ENCODE results near the genes FAM166B and ARHGEF39.

DNA sequence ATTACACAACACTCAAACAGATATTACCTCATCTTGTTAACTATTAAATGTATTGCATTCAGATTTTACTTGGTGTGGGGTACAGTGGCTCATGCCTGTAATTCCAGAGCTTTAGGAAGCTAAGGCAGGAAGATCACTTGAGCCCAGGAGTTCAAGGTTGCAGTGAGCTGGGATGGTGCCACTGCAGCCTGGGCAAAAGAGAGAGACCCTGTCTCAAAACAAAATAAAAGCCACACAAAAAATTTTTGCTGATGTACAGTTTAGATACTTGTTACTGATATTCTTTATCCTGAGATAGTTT, 36.6 kb downstream of the RUSC2 start:
- PRO-cap = no peak
- RAMPAGE, long total RNA, 2 experiments = no peak in any of the 2 experiments

GRCh38 chr9:35563391-35564337, at the start of gene FAM166B:
Gene FAM166B (minus strand): TSS chr9:35563878.
- PRO-cap = bidirectional peak, plus-strand start at chr9:35563639, minus-strand start at chr9:35563549
- RAMPAGE, long total RNA, 2 experiments = no peak in any of the 2 experiments

- PRO-cap = bidirectional peak, plus-strand start at chr9:35565037, minus-strand start at chr9:35564868
- RAMPAGE, long total RNA, 2 experiments = no peak in any of the 2 experiments
Observed at GRCh38 chr9:35564644-35565177, 1.0 kb upstream of the FAM166B start.

DNA sequence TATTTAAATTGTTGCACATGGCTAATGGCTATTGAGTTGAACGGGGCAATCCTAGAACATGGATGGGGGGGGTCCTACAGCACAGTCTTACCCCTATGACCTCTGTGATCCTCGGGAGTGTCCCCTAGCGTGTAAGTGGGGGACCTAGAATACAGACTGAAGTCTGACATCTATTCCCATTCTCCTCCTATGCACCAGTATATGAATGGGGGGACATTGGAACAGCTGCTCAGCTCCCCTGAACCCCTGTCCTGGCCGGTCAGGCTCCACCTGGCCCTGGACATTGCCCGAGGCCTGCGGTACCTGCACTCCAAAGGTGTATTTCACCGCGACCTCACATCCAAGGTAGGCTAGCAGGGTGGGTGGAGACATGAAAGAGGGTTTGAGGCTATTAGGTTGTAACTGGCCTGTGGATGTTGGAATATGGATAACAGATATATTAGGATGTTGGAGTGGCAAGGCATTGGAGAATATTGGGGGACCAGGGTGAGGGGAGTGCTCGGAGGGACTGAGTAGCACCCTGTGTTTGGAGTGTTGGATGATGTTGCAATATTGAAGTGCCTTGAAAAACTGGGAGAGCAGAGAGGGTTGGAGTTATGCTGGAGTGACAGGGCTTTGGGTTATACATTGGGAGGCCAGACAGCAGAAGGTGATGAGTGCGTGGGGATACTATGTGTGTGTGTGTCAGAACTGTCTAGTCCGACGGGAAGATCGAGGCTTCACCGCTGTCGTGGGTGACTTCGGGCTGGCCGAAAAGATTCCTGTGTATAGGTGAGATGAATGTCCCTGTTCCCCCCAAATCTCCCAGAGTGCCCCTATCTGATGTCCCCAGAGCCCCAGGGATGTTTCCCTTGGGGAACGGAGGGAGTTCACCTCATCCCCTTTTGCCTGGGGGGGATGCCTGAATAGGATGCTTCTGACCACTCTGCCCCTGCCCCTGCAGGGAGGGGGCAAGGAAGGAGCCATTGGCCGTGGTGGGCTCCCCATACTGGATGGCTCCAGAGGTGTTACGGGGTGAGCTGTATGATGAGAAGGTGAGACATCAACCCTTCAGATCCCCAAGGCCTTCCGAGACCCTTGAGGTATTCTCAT, 1.9 kb downstream of the TESK1 start:
- PRO-cap = no peak
- RAMPAGE, long total RNA, 2 experiments = no peak in any of the 2 experiments

DNA sequence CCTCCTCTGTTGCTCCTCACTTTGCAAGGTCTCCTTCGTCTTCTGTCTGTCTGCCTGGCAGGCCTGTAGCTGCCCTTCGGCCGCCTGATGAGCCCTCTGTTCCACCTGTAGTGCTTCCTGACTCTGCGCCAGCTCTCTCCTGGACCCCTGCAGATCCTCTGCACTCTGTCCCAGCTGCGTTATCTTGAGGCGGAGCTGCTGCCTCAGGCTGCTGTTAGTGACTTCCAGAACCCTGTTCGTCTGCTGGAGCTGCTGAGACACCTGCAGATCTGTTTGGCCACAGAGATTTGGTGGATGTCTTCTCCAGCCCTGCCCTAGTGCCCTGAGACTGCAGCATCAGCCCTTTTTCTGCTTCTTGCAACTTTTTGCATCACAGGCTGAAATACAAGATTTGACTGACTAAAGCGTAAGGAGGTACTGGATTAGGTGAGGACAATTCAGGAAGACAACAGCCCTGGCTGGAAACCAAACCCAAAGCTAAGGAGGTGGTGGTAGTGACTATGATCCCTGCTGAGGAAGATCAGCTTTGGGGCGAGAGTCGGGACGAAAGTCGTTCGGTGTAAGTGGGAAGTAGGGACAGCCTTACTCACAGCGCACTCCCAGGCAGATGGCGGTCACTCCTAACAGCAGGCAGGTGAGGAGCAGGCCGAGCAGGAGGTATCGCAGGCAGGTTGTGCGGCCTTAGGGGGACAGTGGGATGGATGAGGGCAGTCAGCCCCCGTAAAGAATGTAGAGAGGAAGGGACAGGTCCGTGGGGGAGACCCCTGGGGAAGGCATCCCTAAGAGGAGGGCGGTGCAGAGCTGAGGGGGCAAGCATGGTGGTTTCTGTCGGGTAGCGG, 2.0 kb downstream of the CD72 start:
- PRO-cap = no peak
- RAMPAGE, long total RNA, 2 experiments = no peak in any of the 2 experiments

GRCh38 chr9:35616849-35617442, 1.3 kb downstream of the CD72 start:
- PRO-cap = no peak
- RAMPAGE, long total RNA, 2 experiments = start-site peak on the minus strand in 1 of 2 experiments, at chr9:35616738-35617329 at its widest, 6 reads per replicate

- PRO-cap = bidirectional peak, plus-strand start at chr9:35665254, minus-strand start at chr9:35665189
- RAMPAGE, long total RNA, 2 experiments = no peak in any of the 2 experiments
Observed at GRCh38 chr9:35664870-35665618, at the start of gene ARHGEF39. Gene ARHGEF39 (minus strand): TSS chr9:35665195.

GRCh38 chr9:35684219-35685209, 5.2 kb downstream of the TPM2 start:
- PRO-cap = no peak
- RAMPAGE, long total RNA, 2 experiments = no peak in any of the 2 experiments

- PRO-cap = no peak
- RAMPAGE, long total RNA, 2 experiments = no peak in any of the 2 experiments
Observed at GRCh38 chr9:35686300-35686623, 3.5 kb downstream of the TPM2 start.

DNA sequence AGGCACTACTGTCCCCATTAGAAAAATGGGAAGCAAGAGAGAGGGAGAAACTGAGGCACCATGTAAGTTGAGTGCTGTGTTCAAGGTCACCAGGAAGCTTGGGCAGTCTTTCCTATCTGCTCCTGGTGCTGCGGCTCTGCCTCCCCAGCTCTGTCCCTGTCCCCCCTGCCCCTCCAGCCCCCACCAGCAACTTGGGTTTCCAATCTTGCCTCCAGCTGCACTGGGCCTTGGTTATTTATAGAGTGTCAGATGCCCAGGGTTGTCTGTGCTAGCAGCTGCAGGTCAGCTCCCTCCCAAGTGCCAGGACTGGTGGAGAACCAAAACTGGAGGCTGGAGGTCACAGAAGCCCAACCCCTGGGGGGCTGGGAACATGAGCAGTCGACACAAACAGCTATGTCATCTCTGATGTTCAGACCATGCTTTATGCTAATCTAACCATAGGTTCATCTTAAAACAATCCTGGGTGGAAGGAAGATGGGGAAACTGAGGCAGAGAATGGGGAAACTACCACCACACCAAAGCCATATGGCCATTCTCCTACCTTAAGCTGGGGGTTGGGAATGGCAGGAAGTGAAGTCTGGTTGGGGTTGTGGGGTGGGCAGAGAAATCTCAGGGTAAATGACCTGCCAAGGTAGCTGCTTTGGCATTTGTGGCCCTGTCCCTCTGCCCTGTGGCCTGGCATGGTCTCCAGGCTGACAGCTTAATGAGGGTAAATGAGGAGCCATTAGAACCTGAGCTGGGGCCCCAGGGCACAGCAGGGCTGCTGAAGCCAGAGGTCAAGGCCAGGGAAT, 1.6 kb downstream of the TPM2 start:
- PRO-cap = no peak
- RAMPAGE, long total RNA, 2 experiments = no peak in any of the 2 experiments

- PRO-cap = no peak
- RAMPAGE, long total RNA, 2 experiments = no peak in any of the 2 experiments
Observed at GRCh38 chr9:35697167-35697851, 7.6 kb upstream of the TPM2 start.

- PRO-cap = no peak
- RAMPAGE, long total RNA, 2 experiments = no peak in any of the 2 experiments
Observed at GRCh38 chr9:35755259-35755725, 1.2 kb upstream of the MSMP start.

GRCh38 chr9:35760498-35761145, 6.5 kb upstream of the MSMP start:
- PRO-cap = no peak
- RAMPAGE, long total RNA, 2 experiments = no peak in any of the 2 experiments

- PRO-cap = no peak
- RAMPAGE, long total RNA, 2 experiments = no peak in any of the 2 experiments
Observed at GRCh38 chr9:35770901-35771380, 16.9 kb upstream of the MSMP start.

DNA sequence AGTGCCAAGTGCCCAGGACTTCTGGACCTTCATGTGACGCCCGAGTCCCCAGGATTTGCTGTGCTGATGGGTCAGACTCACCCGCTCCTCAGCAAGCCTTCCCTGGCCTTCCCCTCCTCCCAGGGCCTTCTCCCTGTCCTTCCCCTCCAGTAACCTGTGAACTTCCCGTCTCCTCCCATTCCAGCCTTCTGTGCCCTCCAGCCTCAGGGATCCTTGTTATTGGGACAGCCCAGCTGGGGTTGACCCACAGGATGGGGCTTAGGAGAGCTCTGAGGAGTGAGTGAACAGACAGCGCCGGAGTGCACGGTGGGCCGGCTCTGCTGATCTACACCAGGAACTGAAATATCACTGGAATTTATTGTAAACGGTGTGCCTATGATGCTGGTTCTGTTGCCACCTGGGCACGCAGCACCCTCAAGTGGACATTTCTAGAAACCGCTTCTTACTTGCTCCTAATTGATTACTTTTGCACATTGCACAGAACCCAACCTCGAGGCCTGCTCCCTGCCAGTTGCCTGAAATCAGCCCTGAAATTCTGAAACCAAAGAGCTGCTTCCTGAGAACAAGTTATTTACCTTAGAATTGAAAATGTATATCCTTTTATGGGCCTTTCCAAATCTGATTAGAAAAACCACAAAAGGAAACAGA, 1.5 kb downstream of the SPAAR start:
- PRO-cap = unidirectional peak, minus-strand start at position 329 of the sequence
- RAMPAGE, long total RNA, 2 experiments = no peak in any of the 2 experiments

GRCh38 chr9:35920006-35920917, 11.0 kb downstream of the SPAAR start:
- PRO-cap = no peak
- RAMPAGE, long total RNA, 2 experiments = no peak in any of the 2 experiments

GRCh38 chr9:36145522-36145989, 9.0 kb downstream of the GLIPR2 start:
- PRO-cap = no peak
- RAMPAGE, long total RNA, 2 experiments = no peak in any of the 2 experiments

- PRO-cap = no peak
- RAMPAGE, long total RNA, 2 experiments = no peak in any of the 2 experiments
Observed at GRCh38 chr9:36153149-36153502, 16.1 kb upstream of the CCIN start.

DNA sequence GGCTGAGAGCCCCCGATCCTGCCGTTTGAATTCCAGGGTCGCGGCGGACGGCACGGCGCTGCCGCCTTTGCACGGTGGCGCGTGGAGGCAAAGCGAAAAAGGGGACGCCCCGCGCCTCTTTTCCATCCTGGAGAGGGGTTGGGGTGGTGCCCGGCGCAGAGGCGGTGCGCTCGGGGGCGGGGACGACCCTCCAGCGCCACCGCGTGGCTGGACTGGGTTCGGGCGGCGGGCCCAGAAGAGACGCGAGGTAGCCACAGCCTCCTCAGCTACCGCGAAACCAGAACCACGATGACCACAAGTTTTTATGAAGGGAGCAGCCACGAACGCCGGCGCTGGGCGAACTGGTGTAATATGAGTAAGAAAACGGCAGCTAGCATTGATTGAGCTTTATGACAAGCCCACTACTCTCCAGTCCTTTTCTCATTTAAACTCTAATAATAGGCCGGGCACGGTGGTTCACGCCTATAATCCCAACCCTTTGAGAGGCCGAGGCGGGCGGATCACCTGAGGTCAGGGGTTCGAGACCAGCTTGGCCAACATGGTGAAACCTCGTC, 2.6 kb upstream of the CCIN start:
- PRO-cap = no peak
- RAMPAGE, long total RNA, 2 experiments = no peak in any of the 2 experiments

GRCh38 chr9:36191642-36192089, 945 bp downstream of the CLTA start:
- PRO-cap = no peak
- RAMPAGE, long total RNA, 2 experiments = no peak in any of the 2 experiments

All from lower leg skin (tissue), 2 donors.